Measurements from ENCODE around the gene SLC39A11.

- RRBS = no CpG with 5 or more reads among the region's 11 CpGs
These were observed 342.8 kb downstream of the SOX9 start for GRCh38 chr17:72463219-72464334.

- RRBS = no CpG with 5 or more reads among the region's 2 CpGs
These were observed 358.9 kb downstream of the SOX9 start for GRCh38 chr17:72479679-72480212.

DNA sequence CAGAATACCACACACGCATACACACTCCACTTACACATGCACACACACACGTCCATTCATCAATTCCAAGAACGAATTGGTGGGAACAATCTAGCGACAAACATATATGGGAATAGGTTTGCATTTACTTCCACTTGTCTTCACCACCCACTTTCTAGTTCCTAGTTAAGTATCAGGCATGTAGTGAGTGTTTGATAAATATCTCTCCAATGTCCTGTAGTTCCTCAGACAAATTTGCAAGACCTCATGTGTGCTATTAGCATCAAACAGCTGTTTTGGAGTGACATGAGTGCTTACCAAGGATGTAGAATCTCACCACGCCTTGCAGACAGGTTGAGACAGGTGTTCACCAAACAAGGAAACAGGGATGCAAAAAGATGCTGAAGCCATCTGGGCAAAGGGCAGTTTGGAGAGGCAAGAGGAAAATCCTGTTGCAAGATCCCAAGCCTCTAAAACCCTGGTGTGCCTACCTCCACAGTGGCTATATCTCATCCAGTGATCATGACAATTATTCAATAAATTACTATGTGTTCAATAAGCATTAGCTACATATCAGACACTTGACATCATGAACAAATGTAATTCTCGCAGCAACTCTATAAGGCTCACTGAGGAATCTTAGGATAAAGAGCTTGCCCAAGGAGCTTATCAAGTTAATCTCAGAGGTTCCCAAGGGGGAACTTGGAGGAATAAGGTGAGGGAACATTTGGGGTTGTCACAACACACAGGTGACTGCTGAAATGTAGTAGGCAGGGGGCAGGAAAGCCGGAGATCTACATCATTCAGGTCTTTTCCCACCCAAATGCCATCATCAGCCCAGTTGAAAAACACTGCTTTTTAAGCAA is 373.8 kb downstream of the SOX9 start:
- RRBS = no CpG with 5 or more reads among the region's 7 CpGs

- RRBS = 78% methylated on average over 4 of the region's 23 CpGs
These were observed 381.0 kb downstream of the SOX9 start for GRCh38 chr17:72501668-72502430.

- RRBS = no CpG with 5 or more reads among the region's 34 CpGs
These were observed 398.1 kb downstream of the SOX9 start for GRCh38 chr17:72518534-72519771.

DNA sequence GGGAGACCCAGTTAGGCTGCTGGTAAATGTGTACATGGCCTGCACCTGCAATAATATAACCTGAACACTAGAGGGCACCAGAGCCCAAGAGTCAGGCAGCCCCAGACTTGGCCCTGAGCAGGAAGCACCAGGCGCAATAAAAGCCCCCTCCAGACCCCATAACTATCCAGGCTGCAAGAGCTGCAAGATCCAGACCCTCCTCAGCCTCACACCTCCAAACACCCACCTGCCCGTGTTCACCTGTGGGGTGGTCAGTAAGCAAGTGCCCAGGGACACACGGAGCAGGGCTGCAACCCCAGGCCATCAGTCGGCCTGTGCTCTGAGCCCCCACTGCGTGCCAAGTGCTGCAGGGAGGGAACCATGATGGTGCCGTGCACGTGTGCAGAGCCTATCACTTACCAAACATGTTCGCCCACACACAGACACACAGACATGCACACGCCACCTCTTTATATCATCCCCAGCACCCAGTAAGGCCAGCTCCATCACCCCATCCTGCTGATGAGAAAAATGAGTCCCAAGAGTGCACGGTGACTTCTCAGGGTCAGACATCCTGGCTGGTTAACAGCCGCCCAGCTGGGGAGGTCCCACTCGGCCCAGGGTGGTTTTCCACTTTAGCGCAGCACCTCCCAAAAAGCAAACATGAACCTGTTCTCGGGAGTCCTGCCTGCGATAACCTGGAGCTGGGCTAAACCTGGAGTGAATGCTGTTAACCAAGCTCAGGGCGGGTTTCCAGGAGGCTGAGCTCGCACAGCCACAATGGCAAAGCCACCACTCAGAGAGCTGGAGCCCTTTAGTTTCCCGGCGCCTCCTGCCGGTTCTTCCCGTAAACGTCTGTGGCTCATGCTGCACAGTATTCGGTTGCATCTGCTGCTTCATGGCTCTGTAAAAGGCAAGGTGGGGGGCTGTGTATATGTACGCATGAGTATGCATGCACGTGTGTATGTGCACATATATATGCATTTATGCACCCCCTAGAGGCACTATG is 439.8 kb downstream of the SOX9 start:
- RRBS = no CpG with 5 or more reads among the region's 25 CpGs

- RRBS = no CpG with 5 or more reads among the region's 28 CpGs
These were observed 474.4 kb downstream of the SLC39A11 start for GRCh38 chr17:72617735-72618910.

- RRBS = 14% methylated on average over 34 of the region's 73 CpGs
These were observed 451.9 kb downstream of the SLC39A11 start for GRCh38 chr17:72640268-72641375.

- RRBS = no CpG with 5 or more reads among the region's 6 CpGs
These were observed 426.4 kb downstream of the SLC39A11 start for GRCh38 chr17:72666221-72666442.

- RRBS = no CpG with 5 or more reads among the region's 3 CpGs
These were observed 109.8 kb downstream of the SLC39A11 start for GRCh38 chr17:72982645-72983133.

DNA sequence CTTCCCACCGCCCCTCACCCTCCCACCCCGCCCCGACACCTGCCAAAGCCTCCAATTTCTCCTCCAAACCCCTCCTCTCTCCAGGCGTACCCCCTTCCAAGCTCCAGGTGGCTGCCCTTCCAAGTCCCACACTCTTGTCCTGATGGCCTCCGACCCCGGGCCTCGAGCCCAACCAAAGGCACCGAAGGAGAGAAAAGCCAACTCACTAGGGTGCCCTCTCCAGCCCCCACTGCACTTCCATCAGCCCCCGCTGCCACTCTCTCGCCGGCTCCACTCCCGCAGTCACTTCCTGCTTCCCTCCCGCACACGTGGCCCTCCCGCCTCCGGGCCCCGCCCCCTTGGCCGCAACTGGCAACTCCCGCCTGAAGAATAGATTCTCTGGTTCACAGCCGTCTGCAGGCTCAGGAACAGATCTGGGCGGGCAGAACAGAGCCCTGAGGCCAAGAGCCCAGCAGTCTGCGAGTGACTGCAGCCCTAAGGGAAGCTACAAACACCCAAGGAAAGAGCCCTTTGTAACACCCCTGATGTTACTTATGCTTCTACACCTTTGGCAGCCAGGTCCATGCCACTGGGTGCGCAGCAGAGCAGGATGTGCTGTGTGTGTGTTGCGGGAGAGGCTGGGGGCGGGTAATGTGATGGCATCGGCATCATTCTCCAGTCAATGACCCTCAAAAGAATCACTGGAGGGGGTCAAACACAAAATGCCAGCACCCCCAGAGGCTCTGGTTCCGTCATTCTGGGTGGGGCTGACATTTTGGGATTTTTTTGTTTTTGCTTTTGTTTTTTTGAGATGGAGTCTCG is at the start of gene SLC39A11:
Gene SLC39A11 (minus strand): TSS at position 284 of the 801 bp plus-strand sequence.
- RRBS = 2% methylated on average over 11 of the region's 28 CpGs

GRCh38 chr17:73211646-73212188 is 18.9 kb downstream of the COG1 start:
- RRBS = no CpG with 5 or more reads among the region's 14 CpGs

GRCh38 chr17:73278932-73279438 is 17.3 kb upstream of the CPSF4L start:
- RRBS = no CpG with 5 or more reads among the region's 9 CpGs

DNA sequence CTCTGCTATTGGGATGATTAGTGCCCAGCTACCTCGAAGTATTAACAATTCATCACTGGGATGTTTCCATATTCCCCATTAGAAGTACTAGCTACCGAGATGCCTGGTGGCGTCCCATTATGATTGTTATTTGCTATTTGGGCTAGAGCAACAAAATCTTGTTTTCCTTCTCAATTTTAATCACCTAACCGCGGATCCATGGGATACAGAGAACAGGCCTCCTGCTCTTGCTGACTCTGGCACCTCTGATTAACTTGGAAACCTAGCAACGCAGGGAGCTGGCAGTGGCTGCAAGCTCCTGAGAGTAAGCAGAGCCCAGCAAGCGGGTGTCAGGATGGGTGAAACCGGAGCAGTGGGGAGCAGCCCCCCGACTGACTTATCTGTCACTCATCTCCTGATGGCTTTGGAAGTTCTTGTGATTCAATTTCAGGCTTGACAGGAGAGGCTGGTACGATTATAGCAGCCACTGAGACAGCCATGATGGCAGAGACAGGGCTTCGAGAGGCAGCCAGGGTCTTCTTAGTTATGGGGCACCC is 45.5 kb upstream of the CDC42EP4 start:
- RRBS = no CpG with 5 or more reads among the region's 11 CpGs

DNA sequence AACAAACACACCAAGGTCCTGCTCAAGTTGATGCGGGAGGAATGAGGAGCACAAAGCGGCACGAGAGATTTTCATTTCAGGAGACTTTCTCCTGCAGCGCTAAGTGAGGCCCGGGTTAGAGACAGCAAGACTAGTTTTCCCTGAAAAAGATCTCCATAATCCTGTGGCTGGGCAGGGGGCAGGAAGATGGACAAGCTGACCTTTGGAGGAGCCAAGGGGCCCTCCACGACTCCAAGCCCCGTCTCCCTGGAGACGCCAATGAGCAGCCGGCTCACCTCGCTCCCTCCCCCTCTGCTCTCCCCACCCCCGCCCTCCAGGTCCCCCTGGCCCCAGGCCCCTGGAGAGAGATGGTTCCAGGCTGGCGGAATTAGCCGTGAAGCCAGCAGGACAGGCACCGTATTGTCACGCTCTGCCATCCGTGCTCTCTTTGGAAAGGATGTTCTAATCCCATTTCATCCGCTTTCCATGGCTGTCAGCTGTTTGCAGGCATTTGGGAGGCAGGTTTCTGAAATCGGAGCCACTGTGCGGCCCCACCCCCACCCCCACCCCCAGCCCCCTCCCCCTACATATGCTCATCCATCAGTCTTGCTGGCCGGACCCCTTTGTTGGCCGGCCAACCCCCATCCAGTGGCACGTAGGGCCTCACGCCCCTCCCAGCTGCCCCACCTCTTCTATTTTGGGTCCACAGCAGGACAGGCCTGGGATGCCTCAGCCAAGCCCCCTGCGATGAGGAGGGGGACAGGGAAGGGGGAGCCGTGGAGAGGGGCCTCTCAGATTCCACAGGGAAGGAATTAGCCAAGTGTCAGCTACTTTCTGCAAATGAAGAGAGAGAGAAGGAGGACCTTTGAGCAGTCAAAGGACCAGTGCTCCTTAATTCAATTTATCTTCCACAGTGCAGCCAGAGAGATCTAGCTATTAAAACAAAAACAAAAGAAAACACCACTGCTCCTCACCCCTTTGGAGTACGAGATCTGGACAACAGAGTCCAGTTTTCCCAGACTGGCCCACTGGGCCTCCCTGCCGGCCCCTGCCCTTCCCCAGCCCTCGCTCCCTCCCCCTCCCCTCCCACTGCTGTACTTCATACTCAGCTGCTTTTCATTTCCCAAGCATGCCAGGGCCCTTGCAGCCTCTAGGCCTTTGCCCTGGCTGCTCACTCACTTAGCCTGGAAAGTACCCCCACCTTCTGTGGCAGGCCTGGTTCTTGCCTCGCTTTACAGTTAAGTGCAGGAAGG is 30.8 kb downstream of the SDK2 start:
- RRBS = no CpG with 5 or more reads among the region's 29 CpGs

- RRBS = 8% methylated on average over 57 of the region's 82 CpGs
These were observed 1.1 kb upstream of the SDK2 start for GRCh38 chr17:73645098-73645913.

DNA sequence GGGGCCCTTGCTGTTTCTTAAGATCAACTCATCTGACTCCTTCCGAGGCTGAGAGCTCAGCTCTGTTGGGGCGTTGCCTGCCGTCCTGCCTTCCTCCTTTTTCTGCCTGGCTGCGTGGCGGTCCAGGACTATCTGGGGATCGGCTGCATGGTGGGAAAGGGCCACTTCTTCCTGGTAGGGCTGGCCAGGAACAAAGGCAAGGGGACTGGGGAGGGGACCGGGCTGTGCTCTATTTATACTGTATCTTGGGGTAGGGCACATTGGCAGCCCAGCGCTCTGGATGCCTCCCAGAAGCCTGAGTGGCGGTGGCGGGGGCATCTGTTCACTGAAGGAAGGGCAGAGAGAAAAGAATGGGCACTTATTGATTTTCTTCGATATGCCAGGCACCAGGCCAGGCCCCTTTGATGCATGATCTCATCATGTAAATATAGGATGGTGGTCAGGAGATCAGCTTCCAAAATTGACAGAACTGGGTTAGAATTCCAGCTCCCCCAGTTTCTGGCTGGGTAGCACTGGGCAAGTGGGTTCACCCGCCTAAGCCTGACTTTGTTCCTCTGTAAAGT is 103.4 kb upstream of the SDK2 start:
- RRBS = no CpG with 5 or more reads among the region's 12 CpGs

DNA sequence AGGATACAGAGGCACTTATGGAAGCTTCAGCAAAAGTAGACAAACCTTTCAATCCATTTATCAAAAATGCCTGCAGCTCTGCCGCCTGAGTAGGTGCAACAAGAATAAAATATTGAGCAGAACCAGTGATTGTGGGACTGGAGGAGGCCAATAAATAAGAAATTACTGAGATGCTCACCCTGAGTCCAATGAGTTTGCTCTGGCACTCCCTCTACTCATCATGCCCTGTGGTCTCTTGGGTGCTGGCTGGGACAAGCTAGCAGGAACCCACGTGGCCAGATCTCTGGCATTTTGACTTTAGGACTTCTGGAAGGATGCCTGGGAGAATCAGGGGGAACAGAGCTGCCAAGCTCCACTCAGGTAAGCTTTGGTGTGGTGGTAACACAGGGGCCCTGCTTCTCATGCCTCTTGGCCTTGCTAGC is 127.2 kb upstream of the SDK2 start:
- RRBS = no CpG with 5 or more reads among the region's 2 CpGs

- RRBS = no CpG with 5 or more reads among the region's 9 CpGs
These were observed 40.0 kb upstream of the RPL38 start for GRCh38 chr17:74163469-74163918.

DNA sequence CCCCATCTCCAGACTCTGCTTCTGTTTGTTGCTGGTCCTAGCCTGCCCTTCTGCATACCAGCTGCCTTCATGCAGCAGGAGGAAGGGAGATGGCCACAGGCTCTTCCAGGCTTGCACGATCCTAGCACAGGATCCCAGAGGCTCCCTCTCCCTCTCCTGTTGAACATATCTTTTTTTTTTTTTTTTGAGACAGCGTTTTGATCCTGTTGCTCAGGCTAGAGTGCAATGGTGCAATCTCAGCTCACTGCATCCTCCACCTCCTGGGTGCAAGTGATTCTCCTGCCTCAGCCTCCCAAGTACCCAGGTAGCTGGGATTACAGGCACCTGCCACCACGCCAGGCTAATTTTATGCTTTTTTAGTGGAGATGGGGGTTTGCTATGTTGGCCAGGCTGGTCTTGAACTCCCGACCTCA is 25.3 kb upstream of the RPL38 start:
- RRBS = no CpG with 5 or more reads among the region's 4 CpGs

All from Ishikawa (cell line).